Anterior vena cava (tissue), 1 donor: ENCODE results near the genes OSGEPL1 and INPP1.

GRCh38 chr2:186439316-186439986 lies 46.6 kb upstream of the ZC3H15 start:
- PRO-cap: no peak

DNA sequence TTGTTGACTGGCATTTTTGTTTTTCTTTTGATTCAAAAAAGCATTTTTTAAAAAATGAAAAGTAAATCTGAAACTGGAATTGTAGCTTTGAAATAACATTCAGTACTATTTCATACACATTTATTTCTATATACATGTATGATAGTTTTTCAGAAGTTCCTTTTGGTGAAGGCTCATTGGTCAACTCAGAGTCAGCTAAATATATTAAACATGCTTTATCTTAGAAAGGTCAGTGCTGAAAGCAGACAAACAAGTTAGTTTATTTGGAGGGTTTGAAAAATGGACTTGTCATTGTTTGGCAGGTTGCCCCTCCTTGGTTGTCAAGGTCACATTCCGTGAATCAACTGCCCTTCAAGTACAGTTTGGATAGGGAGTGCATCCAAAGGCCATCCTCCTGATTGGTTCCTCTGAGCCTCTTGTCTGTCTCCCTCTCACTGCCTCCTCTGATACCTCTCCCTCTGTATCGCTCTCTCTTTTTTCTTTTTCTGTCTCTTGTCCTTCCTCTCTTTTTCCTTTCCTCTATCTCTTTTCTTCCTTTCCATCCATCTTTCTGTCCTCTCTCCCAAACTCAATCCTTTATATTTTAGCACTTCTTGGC lies 5.3 kb downstream of the ITGAV start:
- PRO-cap: no peak

DNA sequence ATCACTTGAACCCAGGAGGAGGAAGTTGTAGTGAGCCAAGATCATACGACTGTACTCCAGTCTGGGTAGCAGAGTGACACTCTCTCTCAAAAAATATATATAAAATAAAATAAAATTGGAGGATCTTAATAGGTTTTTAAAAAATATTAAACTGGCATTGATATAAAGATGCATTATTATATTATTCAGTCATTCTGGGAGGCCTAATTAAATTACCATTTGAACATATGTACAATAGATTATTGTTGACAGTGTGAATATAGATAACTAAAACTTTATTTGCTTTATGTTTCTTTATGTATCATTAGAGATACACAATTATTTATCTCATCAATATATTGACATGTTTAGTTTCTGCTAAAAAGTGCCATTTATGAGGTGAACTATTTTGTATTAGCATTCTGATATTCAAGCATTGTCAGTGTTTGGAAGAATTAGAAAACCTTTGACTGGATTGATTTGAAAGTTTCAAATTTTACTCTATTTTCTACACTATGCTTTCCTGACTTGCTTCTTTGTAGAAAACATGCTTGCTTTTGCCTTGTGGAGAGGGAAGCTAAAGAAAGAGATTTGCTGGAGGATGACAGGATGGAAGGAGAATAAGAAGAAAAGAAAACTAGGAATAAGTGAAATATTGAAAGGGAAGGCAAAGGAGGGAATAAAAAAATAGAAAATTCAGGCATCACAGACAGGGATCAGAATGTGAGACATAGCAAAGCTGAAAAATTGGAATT lies 44.3 kb downstream of the ITGAV start:
- PRO-cap: no peak

DNA sequence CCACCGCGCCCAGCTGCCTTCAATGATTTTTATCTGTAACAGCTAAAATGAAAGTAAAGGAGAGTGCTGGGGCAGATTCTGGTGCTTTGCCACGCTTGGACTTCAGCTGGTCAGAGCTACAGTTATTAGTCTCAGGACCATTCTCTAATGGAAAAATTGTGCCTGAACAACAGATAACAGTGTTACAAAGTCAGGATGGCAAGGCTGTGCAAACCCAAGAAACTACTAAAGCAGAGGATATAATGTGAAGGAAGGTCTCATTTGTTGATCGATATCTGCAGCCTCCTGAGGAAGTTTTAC lies 102.7 kb upstream of the ZSWIM2 start:
- PRO-cap: no peak

GRCh38 chr2:188035407-188035923 lies 256.2 kb upstream of the GULP1 start:
- PRO-cap: no peak

DNA sequence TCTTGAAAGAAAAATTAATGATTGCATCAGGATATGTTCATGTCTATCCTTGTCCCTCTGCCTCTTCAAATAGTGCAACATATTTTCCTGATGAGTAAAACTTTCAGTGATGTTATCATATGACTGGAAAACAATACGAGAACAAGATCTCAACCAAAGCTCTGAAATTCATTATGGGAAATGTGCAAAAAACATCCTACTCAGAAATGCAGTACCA lies 149.0 kb upstream of the GULP1 start:
- PRO-cap: no peak

GRCh38 chr2:188292199-188292304 lies 378 bp downstream of the GULP1 start:
- PRO-cap: no peak

GRCh38 chr2:188606455-188607108 lies 314.9 kb downstream of the GULP1 start:
- PRO-cap: no peak

GRCh38 chr2:188785617-188785946 lies 188.6 kb upstream of the COL3A1 start:
- PRO-cap: unidirectional peak, plus-strand start at chr2:188785730

GRCh38 chr2:188786830-188787363 lies 187.3 kb upstream of the COL3A1 start:
- PRO-cap: no peak

GRCh38 chr2:188975566-188976113 lies 1.5 kb downstream of the COL3A1 start:
- PRO-cap: bidirectional peak, plus-strand start at chr2:188975995, minus-strand start at chr2:188975745

- PRO-cap: bidirectional peak, plus-strand start at chr2:188984920, minus-strand start at chr2:188984793
Measured at GRCh38 chr2:188984571-188985125, 10.5 kb downstream of the COL3A1 start.

GRCh38 chr2:188986881-188987249 lies 12.7 kb downstream of the COL3A1 start:
- PRO-cap: no peak

DNA sequence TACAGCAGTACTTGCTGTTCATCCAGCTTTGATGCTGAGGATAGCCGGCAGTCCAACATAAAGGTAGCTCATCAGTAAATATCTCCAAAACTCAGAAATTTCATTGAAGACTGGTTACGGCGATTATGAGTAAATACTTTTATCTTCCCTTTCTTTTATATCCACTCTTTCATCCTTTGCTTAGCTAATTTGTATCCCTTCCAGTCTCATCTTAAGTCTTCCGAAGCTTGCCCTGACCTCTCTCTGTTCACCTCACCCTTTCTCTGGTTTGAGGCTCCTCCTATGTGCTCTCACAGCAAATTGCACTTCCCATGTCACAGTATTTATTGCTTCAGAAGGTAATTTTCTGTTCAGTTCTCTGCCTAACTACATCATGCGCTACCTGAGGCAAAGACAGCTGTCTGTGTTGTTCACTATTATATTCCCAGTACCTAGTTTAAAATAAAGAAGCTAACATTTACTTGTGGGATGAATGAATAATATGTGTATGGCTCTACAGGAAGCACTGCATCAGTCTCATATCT lies 32.1 kb upstream of the ASDURF start:
- PRO-cap: no peak

- PRO-cap: no peak
Measured at GRCh38 chr2:189670256-189670781, 4.2 kb upstream of the ANKAR start.

GRCh38 chr2:189762122-189763038 lies at the start of gene OSGEPL1:
Gene OSGEPL1 (minus strand): TSS chr2:189762792.
- PRO-cap: no peak

GRCh38 chr2:189783702-189784213 lies 381 bp downstream of the ORMDL1 start:
- PRO-cap: bidirectional peak, plus-strand start at chr2:189784096, minus-strand start at chr2:189784050

- PRO-cap: no peak
Measured at GRCh38 chr2:190159225-190159406, 21.5 kb upstream of the C2orf88 start.

- PRO-cap: no peak
Measured at GRCh38 chr2:190334865-190335548, 8.4 kb upstream of the INPP1 start.

DNA sequence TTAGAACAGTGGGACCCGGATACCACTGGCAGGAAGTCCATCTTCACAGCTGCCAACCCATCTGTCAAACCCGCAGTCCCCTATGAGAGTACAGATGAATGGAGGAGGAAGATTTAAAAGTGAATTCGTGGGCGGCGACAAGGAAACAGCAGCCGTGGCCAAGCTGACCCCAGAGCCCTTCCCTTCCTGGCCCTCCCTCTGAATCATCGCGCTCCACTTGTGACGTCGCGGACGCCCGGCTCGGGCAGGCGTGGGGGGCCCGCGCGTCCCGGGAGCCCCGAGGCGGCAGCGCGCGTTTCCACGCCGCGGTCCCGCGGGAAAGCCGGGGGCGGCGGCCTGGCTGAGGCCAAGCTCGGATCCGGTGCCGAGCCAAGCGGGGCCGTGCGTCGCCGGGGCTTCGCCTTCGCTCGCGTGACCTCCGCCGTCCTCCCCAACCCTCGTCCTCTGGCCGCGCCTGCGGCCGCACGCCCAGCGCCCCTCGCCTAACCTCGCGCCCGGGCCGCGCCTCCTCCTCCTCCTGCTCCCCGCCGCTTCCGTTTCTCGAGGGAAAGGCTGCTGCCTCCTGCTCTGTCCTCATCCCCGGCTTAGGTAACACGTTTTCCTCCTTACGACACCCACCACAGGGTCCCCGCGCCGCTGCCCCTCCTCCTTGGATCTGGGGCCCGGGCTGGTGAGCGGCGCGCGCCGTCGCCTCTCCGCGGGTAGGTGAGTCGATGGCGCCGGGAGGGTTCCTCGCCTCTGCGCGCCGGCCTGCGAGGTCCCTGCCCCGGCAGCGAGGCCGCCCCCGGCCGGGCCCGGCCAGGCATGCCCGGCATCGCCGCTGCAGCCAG lies at the start of gene INPP1:
INPP1 (plus strand) TSS at position 216 of the 830 bp plus-strand sequence.
- PRO-cap: bidirectional peak, plus-strand start at position 249 of the sequence, minus-strand start at position 193 of the sequence